Type B pancreatic cell (in vitro differentiated cells): ENCODE data around the genes GDF15, KXD1 and COPE.

GRCh38 chr19:18287852-18288656 lies 6.6 kb upstream of the JUND start:
- PRO-cap, result no peak

GRCh38 chr19:18304105-18304425 lies 18.8 kb downstream of the LSM4 start:
- PRO-cap, result no peak

DNA sequence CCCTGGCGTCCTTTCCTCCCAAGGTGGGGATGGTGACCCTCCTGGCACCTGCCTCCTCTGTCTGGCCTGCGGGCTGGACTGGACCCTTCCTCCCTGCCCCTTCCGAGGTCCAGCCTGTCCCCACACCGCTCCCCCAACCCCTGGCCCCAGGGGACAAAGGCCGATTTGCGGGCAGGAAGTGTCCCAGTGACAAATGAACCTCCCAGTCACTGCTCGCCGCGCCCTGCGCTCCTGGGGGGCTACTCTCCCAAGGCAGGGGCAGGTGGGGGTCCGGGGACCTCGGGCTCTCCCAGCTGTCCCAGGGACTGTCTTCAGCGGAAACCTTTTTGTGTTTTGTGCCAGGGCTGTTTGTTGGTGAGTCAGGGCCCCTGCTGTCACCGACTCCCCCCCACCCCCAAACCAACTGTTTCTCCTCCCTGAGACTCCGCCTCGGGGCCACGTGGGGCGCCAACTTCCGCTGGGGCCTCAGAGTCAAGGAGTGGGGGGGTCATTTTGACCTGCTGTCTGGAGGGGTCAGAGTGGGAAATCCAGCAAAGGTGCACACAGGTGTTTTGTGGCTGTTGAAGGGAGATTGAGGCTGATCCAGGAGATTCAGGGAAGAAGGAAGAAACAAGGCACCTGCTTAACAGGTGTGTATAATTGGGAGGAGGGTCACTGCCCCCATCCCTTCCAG lies 712 bp downstream of the PGPEP1 start:
- PRO-cap, result unidirectional peak, minus-strand start at position 80 of the sequence

GRCh38 chr19:18374211-18374946 lies 11.6 kb upstream of the GDF15 start:
- PRO-cap, result no peak

GRCh38 chr19:18385463-18386749 lies at the start of gene GDF15:
GDF15 (plus strand) TSS chr19:18386158.
- PRO-cap, result unidirectional peak, plus-strand start at chr19:18386158

DNA sequence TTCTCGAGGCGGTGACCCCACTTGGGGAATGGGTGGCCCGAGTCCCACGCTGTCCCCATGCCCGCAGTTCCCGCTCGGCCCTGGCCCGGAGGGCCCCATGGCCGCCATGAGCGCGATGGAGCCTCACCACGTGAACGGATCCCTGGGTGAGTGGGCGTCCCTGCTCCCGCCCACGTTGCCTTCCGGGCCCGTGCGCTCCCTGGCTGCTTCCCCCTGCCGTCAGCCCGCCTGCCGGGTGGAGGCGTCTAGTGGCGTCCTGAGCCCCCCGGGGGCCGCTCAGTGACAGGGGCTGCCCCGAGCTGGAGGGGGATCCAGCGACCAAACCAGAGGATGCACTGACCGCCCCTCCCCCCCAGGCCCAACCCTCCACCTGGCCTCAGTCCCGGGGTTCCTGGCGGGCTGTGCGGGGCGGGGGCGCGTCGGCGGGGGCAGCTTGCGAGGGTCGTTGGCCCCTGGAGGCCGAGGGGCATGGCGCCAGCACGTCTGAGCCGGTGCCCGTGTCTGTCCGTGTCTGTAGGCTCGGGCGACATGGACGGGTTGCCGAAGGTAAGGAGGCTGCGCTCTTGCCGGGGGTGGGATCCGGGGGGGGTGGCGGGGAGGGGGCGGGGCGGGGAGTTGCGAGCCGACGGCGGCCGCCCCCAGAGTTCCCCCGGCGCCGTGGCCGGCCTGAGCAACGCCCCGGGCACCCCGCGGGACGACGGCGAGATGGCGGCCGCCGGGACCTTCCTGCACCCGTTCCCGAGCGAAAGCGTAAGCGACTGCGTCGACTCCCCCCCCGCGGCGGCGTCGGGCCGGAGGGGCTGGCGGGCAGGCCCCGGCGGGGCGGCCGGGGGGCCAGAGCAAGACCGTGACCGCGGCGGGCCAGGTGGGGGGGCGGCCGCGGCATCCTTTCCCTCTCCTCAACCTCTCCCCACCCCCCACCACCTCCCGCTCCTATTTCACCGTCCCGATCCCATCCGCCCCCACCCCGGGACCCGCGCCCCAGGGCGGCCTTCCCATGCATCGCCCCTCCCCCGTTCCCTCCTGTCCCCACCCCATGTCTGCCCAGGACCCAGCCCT lies 4.5 kb downstream of the ISYNA1 start:
- PRO-cap, result bidirectional peak, plus-strand start at position 848 of the sequence, minus-strand start at position 749 of the sequence; bidirectional peak, plus-strand start at position 919 of the sequence, minus-strand start at position 903 of the sequence

GRCh38 chr19:18457980-18458355 lies 20.0 kb upstream of the ISYNA1 start:
- PRO-cap, result no peak

GRCh38 chr19:18479784-18480733 lies 41.8 kb downstream of the ELL start:
- PRO-cap, result no peak

DNA sequence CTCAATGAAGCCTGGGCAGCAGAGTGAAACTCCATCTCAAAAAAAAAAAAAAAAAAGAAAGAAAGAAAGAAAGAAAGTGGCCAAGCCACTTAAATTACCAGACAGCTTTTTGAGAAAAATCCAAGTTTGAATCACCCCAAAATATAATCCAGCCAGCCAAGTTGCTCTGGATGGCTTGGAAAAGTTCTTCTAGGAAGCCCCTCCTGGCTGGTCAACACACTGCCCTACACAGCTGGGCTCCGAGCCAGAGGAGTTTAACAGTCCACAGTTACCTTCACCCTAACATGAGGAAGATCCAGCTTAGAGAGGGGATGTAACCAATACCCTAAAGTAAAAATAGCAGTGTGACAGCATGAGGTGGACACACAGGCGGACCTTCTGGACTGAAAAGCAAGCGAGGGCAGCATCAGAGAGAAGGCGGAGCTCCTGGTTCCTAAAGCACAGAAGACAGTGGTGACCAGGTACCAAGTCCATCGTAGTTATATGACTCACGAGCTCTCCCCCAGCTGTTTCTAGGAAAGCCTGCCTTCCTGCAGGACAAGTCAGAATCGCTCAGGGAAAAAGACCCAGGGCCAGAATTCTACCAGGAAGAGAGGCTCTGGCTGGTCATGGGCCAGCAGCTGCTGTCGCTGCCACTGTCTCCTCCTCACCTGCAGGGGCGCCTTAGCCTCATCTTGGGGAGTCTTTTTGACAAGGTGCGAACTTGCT lies 1.9 kb downstream of the ELL start:
- PRO-cap, result bidirectional peak, plus-strand start at position 575 of the sequence, minus-strand start at position 385 of the sequence

DNA sequence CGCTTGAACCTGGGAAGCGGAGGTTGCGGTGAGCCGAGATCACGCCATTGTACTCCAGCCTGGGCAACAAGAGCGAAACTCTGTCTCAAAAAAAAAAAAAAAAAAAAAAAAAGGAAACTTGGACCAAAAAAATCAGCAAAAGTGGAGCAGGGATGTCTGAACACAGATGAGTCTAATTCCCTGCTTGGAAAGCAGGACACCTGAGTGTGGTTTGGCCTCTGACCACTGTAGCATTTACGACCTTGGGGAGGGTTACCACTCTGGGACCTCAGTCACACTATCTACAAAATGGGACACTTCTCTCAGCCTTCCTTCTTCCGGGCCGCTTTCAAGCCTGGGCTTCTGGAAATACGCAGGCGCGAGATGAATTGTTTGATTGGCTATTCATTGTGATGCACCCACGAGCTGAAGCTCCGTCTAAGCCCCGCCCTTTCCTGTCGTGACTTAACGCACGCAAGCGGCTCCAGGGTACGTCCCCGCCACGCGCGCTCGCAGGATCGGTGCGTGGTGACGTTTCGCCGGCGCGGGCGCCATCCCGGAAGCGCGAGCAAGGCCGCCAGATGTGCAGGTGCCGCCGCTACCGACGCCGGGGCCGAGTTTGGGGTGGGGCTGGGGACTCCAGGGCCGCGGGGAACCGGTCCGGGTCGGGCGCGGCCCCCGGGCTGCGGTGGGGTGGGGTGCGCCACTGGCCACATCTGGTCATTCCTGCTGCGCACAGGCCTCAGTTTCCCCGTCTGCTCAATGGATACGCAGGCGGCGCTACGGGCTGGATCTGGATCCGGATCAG lies at the start of gene KXD1:
Gene KXD1, plus strand, starts transcription at position 524 of the 787 bp plus-strand sequence.
- PRO-cap, result bidirectional peak, plus-strand start at position 533 of the sequence, minus-strand start at position 329 of the sequence

DNA sequence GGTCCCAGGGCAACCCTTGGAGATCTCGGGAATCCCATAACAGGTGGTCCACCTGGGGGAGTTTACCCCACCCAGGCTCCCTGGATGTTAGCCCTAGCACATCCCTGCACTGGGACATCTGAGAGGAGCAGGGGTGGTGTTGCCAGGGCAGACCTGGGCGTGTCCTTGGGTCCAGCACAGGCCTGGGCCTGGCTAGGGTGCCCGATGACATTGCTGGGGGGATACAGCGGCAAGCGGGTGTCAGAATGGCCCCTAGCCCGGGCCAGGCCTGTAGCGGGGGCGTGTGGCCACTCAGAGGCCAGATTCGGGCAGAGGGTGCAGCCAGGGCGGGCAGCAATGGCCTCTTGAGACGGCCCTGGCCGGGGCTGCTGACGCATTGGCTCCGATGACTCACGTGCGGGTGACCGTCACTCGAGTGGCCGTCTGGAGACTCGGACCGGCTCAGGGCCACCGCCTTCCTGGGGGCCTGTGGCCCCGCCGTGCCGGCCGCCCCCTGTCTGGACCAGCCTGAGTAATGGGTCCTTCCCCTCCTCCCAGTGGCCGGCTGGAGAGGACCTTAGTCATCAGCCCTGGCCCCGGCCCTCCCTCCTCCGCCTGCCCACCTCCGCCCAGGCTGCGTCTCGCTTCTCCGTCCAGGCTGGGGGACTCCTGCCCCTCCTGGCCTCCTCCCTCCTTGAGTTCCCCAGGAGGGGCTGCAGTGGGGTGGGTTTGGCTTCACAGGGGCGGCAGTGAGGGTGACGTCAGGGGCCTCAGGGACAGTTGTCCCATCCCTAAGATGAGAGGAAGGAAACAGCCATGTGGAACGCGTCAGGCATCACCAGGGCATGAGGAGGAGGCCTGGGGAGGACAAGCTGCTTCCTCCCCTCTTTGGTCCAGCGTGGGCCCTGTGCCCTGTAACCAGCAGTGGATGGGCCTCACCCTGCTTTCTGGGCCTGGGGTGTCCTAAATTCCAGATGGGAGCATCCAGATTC lies 23.2 kb upstream of the CRTC1 start:
- PRO-cap, result no peak

- PRO-cap, result no peak
Observed at GRCh38 chr19:18665642-18666345, 17.7 kb upstream of the CRTC1 start.

DNA sequence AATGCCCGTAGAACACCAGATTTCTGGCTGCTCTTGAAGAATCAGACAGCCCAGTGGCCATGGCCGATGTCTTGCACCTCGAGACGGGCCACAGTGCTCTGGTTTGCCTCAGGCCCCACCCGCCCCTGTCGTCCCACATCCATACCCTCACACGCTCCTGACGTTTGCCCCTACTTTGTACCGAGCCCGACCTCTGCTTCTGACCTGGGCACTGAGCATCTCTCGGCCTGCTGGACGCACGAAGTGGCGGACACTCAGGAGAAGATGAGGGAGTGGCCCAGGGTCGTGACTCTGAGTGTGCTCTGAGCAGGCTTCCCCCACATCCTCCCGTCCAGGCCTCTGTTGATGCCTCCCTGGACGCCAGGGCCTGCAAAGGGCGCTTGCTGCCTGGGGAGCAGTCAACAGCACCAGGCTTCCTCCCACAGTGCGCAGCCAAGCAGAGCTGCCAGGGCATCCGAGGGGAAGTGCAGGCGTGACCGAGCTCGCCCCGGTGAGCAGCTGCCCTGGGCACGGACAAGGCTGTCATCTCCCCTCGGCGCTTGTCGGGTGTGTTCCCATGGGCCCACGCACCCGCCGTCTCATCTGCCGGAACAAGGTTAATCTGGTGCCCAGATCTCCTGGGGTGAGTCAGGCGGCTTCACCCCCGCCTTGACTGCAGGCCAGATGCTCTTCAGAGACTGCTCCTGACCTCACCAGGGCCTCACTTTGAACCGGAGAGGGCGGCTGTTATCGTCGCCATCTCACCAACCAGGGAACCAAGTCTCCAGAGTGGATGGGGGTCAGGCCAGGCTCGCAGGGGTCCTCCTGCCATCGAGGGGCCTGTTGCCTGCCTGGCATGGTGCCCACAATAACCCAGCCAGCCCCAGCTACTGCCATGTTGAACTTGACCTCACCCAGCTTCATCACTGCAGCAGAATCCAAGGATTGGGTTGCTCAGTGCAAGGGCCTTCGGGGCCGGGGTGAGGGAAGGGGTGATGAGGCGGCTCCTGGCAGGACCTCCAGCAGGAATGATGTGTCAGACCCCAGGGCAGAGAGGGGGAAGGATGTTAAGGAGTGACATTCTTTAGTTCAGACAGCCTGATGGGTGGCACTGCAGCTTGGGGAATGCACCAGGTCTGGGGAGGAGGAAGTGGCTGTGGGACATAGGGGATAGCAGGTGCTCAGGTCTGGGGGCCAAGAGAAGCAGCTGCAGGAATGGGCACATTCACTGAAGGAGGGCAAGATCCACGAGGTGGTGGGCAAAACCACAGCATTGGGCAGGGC lies 27.0 kb downstream of the COMP start:
- PRO-cap, result no peak

DNA sequence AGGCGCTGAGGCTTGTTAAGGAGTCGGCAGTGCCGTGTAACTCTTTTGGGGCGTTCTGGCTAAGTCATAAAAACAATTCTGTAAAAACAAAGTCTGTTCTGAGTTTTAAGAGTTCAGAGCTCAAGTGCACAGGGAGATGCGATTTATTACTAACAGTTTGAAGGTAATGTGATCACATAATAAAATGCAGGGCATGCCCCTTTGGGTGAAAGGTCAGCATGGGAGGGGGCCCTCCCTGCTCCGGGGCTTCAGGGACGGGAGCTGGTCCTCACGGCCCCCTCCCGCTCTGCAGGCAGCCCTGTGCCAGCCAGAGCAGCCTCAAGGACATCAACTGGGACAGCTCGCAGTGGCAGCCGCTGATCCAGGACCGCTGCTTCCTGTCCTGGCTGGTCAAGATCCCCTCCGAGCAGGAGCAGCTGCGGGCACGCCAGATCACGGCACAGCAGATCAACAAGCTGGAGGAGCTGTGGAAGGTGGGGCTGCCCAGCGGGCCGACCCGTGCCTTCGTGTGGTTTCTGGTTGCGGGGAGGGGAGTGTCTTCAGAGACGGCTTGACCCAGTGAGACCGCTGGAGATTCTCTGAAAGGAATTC lies 18.7 kb downstream of the UPF1 start:
- PRO-cap, result no peak

DNA sequence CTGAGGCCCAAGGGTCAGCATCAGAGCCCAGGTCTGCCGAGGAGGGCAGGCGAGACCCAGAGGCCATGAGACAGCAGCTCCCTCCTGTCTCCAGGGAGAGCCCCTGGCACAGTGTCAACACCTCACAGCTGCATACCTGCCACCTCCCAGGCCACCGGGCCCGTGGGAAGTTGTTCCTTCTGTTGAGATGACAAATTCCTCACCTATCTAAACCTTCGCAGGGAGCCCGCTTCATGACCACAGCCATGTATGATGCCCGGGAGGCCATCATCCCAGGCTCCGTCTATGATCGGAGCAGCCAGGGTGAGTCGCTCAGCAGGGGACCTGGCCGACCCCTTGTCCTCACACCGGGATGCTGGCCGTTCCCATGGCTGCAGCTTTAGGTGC lies 32.0 kb downstream of the CERS1 start:
- PRO-cap, result no peak

DNA sequence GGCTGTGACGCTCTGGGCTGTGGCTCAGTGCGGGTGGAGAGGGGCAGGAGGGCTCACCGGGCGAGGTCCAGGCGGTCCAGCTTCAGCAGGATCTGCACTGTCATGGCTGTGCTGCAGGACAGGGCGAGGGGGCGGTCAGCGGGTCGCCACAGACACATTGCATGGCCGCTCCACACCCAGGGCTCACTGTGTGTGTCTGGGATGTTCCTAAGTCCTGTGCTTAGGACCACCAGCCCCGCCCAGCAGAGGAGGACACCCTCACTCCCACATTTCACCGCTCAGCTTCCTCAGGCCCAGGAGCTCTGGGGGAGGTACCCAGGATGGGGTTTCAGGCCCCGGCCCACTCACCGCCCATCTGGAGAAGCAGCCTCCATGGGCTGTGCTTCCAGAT lies 9.6 kb upstream of the CERS1 start:
- PRO-cap, result no peak

DNA sequence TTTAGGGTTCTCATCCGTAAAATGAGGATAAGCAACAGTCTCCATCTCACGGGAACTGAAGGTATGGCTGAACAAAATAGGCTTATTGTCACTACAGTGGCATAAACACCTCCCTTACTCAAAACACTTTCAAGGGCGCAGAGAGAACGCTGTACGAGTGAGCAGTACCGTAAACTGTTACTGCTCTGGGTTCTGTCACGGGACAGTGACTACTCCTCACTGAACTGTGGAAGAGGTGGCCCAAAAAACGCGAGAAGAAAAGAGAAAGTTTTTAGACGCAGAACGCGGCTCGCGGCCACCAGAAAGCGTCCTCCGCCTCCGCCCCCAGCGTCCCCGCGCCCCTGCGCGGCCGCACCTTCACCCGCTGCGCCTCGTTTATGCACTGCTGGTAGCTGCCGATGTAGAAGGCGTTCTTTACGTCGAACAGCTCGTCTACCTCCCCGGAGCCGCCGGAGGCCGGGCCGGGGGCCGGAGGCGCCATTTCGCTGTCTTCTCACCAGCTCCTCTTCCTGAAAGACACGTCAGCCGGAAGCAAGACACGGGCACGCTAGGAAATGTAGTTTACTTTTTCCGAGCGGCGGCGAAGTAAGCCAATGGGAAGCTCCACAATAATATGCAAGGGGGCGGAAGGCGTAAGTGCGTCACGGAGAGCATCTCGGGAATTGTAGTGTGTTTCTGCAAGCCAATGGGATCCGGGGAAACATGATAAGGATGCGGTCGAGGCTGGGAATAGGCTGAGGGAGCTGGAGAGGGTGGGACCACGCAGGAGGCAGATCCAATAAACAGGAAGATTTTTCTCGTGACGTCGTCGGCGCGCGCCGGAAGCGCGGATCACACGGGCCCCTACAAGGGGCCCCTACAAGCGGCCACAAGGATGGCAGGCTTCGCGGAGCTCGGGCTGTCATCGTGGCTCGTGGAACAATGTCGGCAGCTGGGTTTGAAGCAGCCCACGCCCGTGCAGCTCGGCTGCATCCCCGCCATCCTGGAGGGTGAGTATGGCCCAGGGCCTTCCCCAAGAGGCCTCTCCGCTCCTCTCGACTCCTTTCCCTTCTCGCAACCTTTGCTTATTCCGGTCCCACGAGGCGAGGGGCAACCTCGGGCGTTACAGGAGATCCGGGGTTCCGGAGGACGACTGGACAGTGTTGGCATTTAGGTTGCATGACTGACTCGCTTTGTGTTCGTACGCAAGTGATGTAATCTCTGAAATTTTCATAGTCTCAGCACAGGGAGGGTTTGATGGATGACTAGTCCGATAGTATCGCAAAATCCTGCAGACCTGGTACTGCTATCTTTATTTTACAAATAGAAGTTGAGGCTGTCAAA lies at the start of gene COPE:
Gene COPE, minus strand, starts transcription at position 520 of the 1,323 bp plus-strand sequence.
- PRO-cap, result bidirectional peak, plus-strand start at position 278 of the sequence, minus-strand start at position 374 of the sequence; bidirectional peak, plus-strand start at position 871 of the sequence, minus-strand start at position 518 of the sequence

- PRO-cap, result no peak
Observed at GRCh38 chr19:18946636-18947463, 5.8 kb upstream of the HOMER3 start.

DNA sequence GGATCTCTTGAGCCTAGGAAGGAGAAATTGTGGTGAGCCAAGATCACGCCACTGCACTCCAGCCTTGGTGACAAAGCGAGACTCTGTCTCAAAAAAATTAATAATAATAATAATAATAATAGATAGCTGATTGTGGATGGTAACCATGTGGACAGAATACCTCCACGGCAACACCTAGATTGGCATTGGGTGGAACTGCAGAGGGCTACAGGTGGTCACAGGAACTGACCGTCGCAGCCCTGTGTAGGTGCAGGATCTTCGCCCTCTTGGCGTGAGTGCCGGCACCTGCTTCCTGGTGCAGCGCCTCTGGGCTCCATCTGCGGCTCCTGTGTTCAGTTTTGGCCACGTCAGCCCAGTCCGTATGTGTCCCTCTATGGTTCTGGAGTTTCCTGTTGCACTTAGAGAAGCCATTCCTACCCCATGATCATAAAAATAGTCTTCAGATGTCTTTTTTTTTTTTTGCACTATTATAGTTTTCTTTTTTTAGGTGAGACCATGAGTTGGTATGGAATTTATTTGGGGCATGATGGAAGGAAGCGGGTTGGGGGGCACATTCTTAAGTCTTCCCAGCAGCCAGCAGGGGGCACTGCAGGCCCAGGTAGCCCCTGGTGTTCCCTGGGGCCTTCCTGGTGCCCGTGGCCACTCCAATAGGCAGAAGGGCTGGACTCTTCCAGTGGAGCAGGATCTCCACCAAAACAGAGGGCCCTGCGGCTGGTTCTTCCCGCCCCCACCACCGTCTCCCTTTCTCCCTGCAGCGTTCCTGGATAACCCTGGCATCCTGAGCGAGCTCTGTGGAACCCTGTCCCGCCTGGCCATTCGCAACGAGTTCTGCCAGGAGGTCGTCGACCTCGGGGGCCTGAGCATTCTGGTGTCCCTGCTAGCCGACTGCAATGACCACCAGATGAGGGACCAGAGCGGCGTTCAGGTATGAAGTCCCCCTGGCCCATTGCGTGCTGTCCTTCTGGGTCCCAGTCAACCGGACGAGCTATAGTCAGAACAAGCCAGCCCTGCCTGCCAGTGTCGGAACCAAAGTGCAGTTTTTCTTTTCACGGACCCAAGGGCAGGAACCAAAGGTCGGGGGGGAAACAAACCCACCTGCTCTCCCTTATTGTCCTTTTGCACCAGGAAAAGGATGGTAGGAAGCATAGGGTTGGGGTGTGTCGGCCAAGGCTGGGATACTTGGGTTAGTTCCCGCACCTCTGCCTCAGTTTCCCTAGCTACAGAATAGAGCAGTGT lies 10.0 kb upstream of the SLC25A42 start:
- PRO-cap, result no peak

DNA sequence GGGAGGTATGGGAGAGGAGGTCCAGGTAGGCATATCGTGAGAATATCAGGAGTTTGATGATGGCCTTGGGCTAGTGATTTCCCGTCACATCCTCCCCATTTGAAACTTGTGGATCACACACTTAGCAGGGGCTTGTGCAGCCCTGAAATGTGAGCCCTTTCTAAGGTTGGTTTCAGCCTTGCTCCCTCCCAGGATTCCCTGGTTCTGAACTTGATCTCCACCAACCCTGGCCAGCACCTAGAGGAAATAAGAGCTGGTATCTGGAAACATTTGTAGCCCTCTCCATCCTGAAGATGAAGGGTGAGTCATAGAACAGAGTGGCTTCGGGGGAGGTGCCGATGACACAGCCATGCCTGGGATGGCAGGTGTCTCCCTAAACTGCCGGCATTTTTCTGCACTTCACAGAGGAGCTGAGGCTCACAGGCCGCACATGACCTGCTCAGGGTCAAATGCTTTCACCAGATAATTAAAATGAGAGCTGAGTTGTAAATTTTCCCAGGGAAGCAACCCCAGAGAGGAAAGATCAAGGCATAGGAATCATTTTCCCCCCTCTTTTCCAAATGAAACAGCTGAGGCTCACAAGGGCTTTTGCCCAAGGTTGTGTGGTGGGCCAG lies 1.4 kb upstream of the SLC25A42 start:
- PRO-cap, result no peak